Epithelial cell of proximal tubule (primary cell): ENCODE measurements around a stretch of chr2.

DNA sequence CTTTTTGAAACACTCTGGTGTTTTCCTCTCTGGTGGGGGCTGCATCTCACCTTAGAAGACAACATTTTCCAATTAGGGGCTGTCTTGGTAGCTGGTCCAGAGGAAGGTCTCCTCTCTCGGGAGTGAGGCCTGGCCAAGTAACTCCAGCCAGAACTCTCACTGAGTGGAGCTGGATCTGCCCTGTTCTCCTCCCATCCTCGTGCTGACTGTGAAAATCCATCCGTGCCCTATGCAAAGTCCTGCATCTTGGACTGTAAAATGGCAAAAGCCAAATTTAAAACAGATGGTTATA, 26.3 kb downstream of the FAM110C start:
- RAMPAGE, long total RNA, result no peak
- RRBS, result no CpG with 5 or more reads among the region's 3 CpGs

- RAMPAGE, long total RNA, result no peak
- RRBS, result no CpG with 5 or more reads among the region's 15 CpGs
Measured at GRCh38 chr2:47421-47748, 1.1 kb upstream of the FAM110C start.

- RAMPAGE, long total RNA, result no peak
- RRBS, result no CpG with 5 or more reads among the region's 4 CpGs
Measured at GRCh38 chr2:180162-180787, 83.6 kb downstream of the SH3YL1 start.

GRCh38 chr2:282814-284089, 4.6 kb downstream of the ALKAL2 start:
- RAMPAGE, long total RNA, result no peak
- RRBS, result no CpG with 5 or more reads among the region's 24 CpGs

- RAMPAGE, long total RNA, result no peak
- RRBS, result no CpG with 5 or more reads among the region's 9 CpGs
Measured at GRCh38 chr2:634524-634974, 42.7 kb downstream of the TMEM18 start.

DNA sequence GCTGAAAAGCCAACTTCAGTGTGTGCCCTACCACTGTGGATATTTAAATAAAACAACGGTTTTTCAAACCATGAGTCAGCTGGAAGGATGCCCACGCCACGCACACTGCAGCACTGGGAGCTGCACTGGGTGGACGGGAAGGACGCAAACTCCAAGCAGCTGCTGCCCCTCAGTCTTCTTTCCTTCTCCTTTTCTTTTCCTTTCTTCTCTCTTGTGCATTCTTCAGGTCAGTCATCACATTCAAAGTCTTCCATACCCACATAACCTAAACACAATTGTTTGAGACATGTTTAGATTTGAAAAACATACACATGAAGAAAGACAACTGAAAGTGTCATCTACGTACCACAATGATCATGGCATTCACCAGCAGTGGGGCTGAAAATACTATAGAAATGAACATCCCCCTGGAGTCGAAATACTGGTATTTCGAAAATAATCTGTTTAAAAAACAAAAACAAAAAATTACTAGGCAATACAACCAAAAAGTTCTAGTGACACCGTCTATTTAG, 7.7 kb downstream of the TMEM18 start:
- RAMPAGE, long total RNA, result no peak
- RRBS, result no CpG with 5 or more reads among the region's 9 CpGs

GRCh38 chr2:909484-910574, 40.8 kb upstream of the SNTG2 start:
- RAMPAGE, long total RNA, result no peak
- RRBS, result no CpG with 5 or more reads among the region's 37 CpGs

DNA sequence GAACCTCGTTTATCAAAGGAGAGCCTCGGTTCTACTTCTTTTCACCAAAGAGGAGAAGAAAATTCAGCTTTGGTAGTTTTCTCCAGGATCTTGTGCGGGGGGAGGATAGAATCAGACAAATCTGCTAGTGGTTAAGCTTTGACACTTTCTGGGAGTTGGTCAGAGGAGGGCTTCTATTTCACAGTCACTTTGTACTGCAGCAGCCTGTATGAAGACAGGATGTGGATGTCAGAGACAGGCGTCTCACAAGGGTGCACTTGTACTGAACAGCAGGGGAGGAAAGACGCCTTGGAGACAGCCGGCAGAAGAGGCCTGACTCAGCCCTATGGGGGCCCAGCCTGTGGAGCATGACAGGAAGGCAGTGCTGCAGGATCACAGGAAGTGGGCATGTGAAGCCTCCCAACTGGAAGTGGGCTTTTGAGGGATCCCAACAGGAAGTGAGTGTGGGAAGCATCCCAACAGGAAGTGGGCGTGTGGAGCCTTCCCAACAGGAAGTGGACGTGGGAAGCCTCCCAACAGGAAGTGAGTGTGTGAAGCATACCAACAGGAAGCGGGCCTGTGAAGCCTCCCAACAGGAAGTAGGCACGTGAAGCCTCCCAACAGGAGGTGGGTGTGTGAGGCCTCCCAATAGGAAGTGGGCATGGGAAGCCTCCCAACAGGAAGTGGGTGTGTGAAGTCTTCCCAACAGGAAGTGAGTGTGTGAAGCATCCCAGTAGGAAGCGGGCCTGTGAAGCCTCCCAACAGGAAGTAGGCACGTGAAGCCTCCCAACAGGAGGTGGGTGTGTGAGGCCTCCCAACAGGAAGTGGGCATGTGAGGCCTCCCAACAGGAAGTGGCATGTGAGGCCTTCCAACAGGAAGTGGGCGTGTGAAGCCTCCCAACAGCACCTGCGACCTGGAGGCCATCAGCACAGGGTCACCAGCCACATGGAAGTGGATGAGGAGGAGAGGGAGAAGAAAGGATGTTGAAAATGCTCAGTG, 212.3 kb downstream of the SNTG2 start:
- RAMPAGE, long total RNA, result no peak
- RRBS, result no CpG with 5 or more reads among the region's 14 CpGs

DNA sequence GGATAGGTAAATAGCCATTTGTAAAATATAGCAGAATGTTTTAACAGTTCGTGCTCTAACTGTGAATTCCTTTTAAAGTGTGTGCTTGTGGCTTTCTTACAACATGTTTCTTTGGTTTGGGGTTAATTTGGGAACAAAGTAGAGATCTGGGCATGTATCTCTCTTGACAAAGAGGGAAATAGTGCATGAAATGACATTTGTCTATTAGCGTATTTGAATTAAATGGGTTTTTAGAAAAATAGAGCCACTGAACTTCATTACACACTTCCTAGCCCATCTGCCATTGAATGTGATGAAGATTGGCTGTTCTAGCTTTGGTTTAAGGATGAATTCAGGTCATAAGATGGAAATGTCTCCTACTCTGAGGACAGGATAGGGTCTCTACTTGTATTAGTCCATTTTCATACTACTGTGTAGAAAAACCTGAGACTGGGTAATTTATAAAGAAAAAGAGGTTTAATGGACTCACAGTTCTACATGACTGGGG, 202.1 kb upstream of the TPO start:
- RAMPAGE, long total RNA, result no peak
- RRBS, result no CpG with 5 or more reads among the region's 2 CpGs

- RAMPAGE, long total RNA, result no peak
- RRBS, result no CpG with 5 or more reads among the region's 6 CpGs
Measured at GRCh38 chr2:1366792-1367014, 46.6 kb upstream of the TPO start.

DNA sequence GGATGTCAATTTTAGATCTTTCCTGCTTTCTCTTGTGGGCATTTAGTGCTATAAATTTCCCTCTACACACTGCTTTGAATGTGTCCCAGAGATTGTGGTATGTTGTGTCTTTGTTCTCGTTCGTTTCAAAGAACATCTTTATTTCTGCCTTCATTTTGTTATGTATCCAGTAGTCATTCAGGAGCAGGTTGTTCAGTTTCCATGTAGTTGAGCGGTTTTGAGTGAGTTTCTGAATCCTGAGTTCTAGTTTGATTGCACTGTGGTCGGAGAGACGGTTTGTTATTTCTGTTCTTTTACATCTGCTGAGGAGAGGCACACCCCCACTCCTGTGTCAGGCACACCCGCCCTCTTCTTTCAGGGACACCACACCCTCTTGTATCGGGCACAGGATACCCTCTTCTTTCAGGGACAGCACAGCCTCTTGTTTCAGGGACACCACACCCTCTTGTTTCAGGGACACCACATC, 95.7 kb downstream of the TPO start:
- RAMPAGE, long total RNA, result no peak
- RRBS, result no CpG with 5 or more reads among the region's 7 CpGs

DNA sequence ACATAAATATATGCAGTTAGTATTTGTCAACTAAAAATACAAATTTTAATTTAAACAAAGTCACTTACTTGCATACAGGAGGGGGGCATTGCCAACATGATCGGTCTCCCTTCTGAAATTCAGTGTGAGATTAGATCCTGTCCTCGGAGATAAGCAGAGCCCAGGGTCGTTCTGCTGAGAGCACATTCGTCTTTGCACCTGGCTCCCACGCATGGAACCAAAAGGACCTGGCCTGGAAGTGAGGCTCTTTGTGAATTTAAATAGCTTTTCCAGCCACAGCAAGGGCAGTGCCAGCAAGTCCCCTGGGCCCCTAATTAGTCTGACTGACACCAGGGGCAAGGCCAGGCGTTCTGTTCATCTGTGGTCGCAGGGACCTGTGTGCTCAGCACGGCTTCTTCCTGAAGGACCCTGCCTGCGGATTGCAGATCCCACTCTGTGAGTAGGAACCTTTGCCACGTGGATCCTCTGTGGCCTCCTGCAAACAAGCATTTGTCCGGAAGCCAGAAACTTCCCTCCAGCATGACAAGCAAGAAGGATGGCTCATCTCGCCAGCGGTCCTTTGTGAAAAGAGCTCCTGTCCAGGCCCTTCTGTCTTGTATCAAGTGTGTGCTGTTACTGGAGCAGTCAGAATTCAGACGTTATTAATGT, 128.6 kb downstream of the TPO start:
- RAMPAGE, long total RNA, result no peak
- RRBS, result no CpG with 5 or more reads among the region's 14 CpGs

DNA sequence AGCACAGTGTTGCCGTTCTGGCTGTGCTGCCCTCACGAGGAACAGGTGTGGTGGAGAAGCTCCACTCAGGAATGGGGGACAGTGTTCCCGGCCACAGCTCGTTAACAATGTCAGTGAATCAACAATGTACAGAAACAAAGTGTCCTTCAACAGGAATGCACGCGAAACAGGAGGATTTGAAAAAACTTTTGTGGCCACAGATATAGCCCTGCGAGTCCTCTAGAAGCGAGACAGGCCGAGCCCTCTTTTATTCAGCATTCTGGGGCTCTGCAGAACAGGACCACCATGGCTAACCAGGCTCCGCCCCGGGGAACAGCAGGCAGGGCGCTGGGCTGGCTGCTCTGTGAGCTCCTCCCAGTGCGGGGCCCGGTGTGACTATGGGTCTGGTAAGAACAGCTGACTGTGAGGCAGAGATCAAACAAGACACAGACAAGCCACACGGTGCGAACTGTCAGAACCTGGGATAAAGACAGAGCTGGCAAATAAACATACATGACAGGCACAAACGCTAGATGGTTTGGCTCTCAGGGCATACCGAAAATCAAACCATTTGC, 15.6 kb downstream of the PXDN start:
- RAMPAGE, long total RNA, result no peak
- RRBS, result 8% methylated on average over 4 of the region's 18 CpGs

- RAMPAGE, long total RNA, result no peak
- RRBS, result no CpG with 5 or more reads among the region's 3 CpGs
Measured at GRCh38 chr2:1820727-1820997, 76.3 kb upstream of the PXDN start.

- RAMPAGE, long total RNA, result no peak
- RRBS, result no CpG with 5 or more reads among the region's 6 CpGs
Measured at GRCh38 chr2:1990724-1991093, 246.4 kb upstream of the PXDN start.

- RAMPAGE, long total RNA, result no peak
- RRBS, result no CpG with 5 or more reads among the region's 2 CpGs
Measured at GRCh38 chr2:2328763-2329371, 2.2 kb downstream of the MYT1L start.

DNA sequence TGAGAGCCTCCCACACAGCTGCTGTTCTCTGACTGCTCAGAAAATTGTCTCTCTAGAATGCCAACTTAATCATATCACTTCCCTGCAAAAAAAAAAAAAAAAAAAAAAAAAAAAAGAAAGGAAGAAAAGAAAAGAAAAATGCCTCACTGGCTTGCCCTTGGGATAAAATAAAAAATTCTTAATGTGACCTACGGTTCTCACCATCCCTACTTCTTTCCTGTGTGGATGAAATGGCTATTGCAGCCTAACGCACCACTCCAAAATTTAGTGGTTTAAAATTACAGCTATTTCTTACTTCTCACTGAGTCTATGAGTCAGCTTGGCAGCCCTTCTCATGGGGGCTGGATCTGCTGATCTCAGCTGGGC, 411.8 kb upstream of the MYT1L start:
- RAMPAGE, long total RNA, result no peak
- RRBS, result no CpG with 5 or more reads among the region's 2 CpGs

DNA sequence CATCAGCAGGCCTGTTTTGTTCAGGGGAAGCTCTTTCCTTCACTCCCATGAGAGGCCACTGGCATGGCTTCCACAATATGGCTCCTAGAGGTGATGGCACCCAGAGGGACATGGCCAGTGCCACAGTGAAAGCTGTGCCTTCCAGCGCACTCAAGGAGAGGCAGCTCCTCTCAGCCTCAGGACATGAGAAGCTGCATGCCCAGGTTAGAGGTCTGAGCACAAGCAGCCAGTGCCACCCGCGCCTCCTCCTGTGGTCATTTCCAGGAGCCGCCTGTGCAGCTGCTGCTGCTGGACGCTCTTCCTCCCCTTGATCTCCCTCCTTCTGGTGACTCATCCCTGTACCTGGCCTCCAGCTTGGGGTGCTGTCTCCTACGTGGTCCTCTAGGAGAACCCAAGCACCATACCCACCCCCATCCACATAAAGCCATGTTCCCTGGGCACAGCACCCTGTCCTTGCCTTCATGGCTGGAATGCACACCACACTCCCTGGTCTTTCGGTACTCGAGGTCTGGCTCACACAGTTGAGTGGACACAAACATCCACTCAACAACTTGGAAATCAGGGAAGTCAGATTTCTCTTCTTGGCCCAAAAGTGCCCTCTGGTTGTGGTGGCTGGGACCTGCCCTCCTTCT, 96.9 kb downstream of the EIPR1 start:
- RAMPAGE, long total RNA, result no peak
- RRBS, result no CpG with 5 or more reads among the region's 8 CpGs

DNA sequence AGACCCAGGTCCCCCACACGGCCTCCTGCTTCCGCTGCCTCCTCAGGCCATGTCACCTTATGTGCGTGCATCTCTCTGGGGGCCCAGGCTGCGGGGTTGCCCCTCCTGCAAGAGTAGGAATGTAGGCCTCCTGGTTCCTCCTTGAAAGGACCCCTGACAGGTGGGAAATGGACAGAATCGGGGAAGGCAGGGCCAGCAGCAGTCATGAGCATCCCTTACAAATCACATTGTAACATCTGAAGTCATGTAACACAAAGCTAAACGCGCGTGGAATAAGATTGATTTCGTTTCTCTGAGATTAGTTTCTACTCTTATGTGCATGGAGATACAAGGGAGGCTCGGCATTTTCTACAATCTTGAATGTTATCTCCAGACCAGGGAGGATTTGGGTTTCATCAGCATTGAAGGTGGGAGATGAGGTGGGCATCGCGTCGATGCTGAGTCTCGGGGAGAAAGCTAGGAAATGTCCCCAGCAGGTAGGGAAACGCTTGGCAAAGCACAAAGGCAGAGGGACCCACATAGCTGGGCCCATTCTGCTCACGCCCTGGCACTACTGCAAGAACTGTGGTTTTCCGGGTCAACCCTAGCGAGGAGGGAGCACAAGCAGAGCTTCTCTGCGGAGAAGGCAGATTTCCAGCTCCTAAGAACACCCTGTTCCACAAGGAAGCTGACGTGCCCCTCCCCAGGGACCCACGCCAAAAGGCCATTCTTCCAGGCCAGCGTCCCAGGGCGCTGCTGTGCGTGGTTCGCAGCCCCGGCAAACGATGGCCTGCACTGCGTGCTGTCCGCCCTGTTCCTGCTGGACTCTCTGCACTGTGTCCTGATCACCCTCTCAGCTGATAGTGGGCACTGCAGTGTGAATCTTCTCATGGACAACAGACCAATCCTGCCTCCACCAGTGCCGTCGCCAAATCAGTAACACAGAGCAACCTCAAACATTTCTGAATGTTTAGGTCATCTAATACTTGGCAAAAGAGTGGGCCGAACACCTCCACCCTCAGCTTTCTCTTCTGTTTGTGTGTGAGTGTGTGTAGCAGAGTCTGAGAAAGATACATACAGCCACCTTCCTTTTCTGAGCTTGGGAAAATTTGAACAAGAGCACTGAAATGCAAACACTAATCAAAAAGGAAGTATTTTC, 49.3 kb downstream of the ADI1 start:
- RAMPAGE, long total RNA, result no peak
- RRBS, result no CpG with 5 or more reads among the region's 32 CpGs

GRCh38 chr2:3470774-3471239, 48.5 kb downstream of the ADI1 start:
- RAMPAGE, long total RNA, result no peak
- RRBS, result no CpG with 5 or more reads among the region's 10 CpGs